B cell (primary cell): ENCODE data around the gene DAB2IP.

DNA sequence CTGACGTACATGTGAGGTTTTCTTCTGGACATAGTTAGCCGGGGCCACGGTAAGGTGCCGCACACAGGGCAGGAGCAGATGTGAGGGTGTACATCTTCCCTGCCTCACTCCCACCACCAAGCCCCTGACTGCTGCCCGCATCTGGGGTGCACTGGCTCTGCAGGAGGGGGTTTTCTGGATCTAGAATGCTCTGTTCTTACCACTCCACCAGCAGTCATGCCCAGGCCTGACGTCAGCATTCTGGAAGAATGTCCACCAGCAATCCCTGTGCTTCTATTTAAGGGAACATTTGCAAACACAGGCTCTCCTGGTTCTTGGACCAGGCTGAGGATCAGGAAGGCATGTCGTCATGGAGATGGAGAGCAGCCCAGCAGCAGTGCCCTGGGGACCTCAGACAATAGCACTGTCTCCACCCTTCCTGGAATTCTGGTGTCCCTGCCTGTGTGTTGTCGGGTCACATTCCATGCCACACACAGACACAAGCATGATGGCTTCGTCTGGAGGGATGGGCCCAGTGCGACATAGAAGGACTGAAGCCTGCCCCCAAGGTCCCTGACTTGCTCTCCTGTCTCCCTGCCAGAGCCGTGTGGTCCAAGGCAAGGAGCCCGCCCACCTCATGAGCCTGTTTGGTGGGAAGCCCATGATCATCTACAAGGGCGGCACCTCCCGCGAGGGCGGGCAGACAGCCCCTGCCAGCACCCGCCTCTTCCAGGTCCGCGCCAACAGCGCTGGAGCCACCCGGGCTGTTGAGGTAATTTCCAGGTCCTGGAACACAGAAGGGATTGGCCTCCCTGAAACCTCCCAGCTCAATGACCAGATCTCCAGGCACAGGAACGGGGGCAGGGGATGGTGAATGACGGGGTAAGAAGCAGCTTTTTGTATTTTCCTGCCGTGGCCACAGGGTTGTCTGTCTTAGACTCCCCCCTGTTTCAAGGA, 43.9 kb downstream of the STOM start:
- PRO-cap: no peak
- CAGE, long polyA plus RNA: no peak

DNA sequence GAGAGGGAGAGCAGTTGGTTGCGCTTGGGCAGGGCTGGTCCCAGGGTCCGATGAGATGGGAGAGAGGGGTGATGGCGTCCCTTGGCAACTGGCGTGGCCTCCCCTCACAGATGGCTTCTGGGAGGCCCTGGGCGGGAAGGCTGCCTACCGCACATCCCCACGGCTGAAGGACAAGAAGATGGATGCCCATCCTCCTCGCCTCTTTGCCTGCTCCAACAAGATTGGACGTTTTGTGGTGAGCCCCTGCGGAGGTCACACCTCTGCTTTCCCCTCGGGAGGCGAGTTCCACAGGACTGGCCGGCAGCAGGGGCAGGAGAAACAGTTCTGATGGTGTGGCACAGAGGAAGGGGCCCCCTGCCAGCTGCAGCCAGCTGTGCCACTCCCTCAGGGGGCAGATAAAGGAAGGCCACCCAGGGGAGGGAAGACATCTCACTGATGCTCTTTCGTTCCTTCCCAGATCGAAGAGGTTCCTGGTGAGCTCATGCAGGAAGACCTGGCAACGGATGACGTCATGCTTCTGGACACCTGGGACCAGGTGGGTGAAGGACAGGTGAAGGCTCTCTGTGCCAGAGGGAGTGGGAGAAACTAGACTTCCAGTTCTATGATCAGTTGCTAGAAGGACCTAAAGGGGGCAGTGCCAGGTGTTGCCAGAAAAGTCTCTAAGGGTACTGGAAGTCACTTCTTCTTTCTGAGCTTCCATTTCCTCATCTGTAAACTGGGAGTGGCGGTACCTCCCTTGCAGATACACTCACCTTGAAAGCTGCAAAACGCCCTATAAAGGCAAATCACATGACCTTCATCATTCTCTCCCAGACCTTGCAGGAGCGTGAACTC, 41.1 kb downstream of the STOM start:
- PRO-cap: no peak
- CAGE, long polyA plus RNA: no peak

GRCh38 chr9:121364043-121364583, 5.9 kb downstream of the STOM start:
- PRO-cap: no peak
- CAGE, long polyA plus RNA: no peak

DNA sequence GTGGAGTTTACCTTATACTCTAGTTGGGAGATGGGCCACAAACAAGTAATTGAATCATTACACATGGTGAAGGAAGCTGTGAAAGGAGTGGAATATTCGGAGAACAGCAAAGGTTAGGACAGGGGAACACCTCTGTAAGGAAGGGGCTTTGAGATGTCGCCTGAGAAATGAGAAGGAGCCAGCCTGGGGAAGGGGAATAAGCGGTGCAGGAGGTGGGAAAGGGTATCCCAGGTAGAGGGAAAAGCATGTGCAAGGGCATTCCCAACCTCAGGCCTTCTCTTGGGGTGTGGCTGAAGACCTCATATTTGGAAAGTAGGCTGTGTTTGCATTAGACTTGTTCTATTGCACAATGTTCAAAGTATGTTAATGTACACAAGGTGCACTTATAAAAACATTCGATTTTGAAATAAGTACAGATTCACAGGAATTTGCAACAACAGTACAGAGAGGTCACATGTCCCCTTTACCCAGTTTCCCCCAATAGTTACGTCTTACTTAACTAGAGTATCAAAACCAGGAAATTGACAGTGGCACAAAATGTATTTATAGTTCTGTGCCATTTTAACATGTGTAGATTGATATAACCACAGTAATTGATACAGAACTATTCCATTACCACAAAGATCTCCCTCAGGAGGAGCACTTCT, 2.4 kb upstream of the STOM start:
- PRO-cap: no peak
- CAGE, long polyA plus RNA: no peak

DNA sequence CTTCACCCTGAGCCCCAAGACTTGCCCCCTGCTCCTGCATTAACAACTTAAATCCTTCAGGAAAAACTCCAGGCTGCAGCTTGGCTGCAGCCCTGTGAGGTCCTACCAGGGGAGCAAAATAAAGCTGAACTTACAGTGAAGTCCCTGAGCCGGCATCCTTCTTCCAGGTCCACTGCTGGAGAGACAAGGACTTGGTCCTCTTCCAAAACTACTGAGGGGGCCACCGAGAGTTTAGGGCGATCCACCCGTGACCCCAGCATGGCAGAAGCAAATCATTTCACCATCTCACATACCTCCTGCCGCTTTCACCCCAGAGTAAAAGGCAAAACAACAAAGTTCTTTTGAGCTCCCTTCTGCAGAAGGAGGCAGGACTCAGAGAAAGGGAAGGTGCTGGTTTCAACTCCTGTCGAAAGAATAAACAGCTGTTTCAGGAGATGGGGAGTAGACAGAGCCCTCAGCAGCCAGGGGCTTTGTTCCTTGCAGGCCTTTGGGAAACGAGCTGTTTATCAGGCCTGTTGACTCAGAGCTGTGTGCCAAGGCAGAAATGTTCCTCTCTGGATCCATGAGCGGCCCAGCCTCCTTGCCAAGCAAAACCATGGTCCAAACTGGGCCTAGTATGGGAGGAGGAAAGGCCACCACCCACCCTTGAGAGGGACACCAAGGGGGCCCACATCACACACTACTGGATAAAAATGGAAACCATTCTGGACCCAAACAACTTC, 20.6 kb downstream of the GGTA1 start:
- PRO-cap: no peak
- CAGE, long polyA plus RNA: no peak

DNA sequence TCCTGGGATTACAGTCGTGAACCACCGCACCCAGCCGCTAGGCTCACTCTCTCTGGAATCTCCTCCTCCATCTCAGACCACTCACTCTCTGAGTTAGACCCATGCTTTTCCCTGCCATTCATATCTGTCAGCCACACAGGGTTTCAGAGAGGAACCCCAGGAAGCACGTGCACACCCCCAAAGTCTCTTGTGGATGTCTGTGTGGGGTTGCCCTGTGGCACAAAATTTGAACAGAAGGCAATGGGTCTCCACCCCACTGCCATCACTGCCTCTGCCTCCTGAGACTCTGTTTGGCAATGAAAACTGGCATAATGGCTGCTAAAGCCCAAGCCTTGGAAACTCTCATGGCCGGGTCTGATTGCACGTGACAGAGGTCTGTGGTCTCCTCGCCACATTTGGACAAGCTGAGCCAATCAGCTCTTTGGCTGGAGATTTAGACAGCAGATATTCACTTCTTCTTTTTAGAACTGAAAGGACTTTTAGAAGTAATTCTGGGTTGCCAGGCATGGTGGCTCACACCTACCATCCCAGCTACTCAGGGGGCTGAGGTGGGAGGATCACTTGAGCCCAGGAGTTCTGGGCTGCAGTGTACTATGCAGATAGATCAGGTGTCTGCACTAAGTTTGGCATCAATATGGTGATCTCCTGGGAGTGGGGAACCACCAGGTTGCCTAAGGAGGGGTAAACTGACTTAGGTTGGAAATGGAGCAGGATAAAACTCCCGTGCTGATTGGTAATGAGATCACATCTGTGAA, 5.4 kb downstream of the GGTA1 start:
- PRO-cap: no peak
- CAGE, long polyA plus RNA: no peak

DNA sequence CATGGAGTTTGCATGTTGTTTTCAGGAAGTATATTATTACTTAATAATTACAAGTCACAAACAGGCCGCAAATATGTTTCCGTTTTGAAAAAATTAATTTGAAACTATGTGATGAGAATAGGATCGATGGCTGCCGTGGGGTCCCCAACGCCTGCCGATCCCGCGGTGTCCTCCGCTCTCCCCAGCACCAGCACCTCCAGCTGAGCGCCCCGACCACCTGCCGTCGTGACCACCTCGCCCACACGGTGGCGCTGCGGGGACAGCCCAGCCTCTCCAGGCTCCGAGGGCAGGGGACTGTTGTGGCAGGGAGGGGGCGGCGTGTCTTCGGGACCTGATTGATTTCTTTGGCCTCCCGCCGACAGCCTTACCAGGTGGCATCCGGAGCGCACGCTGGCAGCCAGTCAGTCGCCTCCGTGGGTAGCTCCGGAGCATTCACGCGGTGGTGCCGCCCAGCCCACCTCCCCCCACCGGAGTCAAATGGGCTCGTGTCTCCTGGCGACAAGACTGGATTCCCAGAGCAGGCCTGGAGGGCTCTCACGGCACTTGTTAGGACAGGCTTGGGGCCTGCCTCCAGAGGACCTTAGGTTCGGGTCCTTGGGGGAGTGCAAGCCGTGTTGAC, 50.9 kb upstream of the GGTA1 start:
- PRO-cap: no peak
- CAGE, long polyA plus RNA: no peak

- PRO-cap: no peak
- CAGE, long polyA plus RNA: no peak
These were observed 28.7 kb upstream of the DAB2IP start for GRCh38 chr9:121622529-121623329.

- PRO-cap: no peak
- CAGE, long polyA plus RNA: no peak
These were observed 6.3 kb upstream of the DAB2IP start for GRCh38 chr9:121644714-121645904.

- PRO-cap: no peak
- CAGE, long polyA plus RNA: no peak
These were observed at the start of gene DAB2IP for GRCh38 chr9:121651159-121652132. TSS of gene DAB2IP (plus strand) at chr9:121651634.

DNA sequence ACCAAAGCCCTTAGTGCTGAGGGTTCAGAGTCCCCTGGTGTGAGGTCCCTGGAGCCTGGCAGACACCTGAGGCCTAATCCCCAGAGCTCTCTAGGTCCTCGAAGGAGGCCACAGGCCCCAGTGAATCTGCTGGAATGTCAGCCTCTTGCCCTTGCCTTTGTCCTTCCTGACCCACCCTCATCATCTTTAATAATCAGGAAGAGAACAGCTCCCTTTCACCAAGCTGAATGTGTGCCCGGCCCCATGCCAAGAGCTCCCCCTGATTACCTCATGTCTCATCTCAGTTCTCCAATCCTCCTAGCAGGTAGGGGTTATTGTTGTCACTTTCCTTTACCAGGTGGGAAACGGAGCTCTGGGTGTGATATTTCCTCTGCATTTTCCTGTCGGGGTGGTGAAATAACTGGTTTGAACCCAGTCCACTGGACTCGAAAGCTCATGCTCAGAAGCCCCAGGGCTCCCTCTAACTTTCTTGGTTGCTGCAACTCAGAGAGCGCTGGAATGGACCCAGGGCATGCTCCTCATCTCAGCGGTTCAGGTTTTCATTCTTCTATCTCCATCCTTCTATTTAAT, 5.9 kb downstream of the DAB2IP start:
- PRO-cap: no peak
- CAGE, long polyA plus RNA: no peak

- PRO-cap: no peak
- CAGE, long polyA plus RNA: no peak
These were observed 72.6 kb downstream of the DAB2IP start for GRCh38 chr9:121723934-121724550.

- PRO-cap: no peak
- CAGE, long polyA plus RNA: no peak
These were observed 86.1 kb downstream of the DAB2IP start for GRCh38 chr9:121737320-121738147.

- PRO-cap: no peak
- CAGE, long polyA plus RNA: no peak
These were observed 86.8 kb downstream of the DAB2IP start for GRCh38 chr9:121738148-121738701.

DNA sequence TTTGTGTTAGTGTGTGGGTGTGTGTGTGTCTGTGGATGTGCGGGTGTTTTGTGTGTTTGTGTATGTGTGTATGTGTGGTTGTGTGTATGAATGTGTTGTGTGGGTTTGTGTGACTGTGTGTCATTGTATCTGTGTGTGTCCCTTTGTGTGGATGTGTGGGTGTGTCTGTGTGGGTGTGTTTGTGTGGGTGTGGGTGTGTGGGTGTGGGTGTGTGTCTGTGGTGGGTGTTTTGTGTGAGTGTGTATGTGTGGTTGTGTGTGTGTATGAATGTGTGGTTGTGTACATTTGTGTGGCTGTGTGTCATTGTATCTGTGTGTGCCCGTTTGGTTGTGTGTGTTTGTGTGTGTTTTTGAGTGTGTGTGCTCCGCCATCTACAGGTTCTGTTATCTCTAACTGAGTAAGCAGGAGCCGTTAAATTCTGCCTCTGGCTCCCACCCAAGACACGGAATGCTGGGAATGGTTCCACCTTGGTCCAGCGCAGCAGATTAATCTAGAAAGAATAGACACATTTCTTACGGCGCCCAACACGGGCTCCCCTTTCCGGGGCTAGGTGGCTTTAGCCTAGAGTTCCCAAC, 197.3 kb downstream of the TTLL11 start:
- PRO-cap: no peak
- CAGE, long polyA plus RNA: no peak

DNA sequence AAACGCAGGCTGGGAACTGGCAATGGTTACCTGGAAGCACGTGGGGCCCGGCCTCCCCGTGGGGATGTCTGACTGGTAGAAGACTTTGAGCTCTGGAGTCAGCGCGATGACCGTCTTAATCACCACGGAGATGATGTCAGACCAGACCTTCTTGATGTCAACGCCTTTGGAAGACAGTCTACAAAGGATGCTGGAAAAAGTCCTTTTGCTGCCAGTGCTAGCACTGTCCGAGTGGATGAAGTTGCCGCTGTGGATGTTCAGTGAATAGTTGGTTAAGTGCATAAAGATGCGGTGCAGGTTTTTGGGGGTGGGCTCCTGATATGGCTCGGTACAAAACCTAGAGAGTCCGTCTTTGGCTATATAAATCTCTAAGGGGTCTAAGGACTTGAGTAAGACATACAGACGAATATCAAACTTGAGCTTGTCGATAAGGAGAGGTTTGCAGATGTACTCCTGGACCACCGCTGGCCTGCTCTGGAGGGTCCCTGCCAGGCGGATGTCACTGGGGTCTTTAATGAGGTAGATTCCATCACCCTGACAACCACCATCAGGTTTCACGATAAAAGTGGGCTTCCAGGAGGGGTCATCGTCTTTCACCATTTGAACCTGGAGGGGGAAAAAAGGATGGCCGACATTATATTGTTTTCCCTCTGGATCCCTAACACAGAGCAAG, 103.8 kb downstream of the TTLL11 start:
- PRO-cap: no peak
- CAGE, long polyA plus RNA: no peak

- PRO-cap: no peak
- CAGE, long polyA plus RNA: no peak
These were observed 91.9 kb downstream of the TTLL11 start for GRCh38 chr9:122001249-122001485.

- PRO-cap: no peak
- CAGE, long polyA plus RNA: no peak
These were observed 1.3 kb downstream of the TTLL11 start for GRCh38 chr9:122091851-122092168.

DNA sequence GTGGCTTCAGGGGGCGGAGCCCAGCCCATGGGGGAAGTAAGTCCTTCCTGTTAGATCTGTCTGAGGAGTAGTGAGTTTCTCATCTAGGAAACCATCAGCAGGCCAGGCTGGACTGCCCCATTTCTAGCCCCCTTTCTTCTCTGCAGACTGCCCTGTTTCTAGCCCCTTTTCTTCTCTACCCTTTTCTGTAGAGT, 463 bp upstream of the PTGS1 start:
- PRO-cap: no peak
- CAGE, long polyA plus RNA: no peak

GRCh38 chr9:122376011-122376345, 5.2 kb downstream of the PTGS1 start:
- PRO-cap: no peak
- CAGE, long polyA plus RNA: no peak